ENCODE measurements around a stretch of chr1.

DNA sequence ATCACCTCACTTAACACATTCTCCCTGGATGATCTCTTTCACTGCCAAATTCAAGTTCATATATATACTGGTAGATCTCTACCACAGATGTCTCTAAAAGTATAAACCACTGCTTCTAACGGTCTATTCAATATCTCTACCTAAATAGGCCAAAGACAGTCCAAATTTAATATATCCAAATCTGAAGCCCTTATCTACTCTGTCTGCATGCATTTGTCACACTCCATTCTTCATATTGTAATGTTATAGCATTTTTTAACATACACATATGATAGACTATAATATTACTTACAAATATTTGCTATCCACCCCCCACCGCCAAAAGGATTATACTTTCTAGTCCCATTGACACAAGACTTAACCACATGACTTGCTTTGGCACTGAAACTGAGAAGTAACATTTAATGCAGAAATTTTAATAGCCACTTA, 106.0 kb downstream of the ASH1L start:
- PRO-cap = no peak

GRCh38 chr1:155528078-155528530, 34.5 kb downstream of the ASH1L start:
- PRO-cap = no peak

DNA sequence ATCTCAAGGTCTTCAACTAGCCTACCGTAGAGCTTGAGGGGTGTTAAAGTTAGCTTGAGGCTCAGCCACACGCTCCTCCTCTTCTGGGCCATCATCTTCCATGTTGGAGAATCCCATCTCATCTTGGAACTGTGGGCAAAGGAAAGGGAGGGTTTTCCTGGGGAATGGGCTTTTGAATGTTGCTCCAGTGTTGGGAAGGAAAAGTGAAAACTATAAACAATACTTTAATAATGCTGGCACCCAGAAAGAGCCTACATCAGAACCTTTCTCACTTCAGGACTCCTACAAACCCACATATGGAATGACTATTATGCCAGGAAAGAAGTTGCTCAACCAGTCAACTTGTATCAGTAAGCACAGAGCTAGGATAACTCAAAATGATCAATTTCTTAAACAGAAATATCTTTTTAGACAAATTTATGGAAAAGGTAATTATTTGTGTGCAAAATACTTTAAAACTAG, 9.2 kb downstream of the YY1AP1 start:
- PRO-cap = no peak

GRCh38 chr1:155856215-155856613, 800 bp downstream of the GON4L start:
- PRO-cap = no peak

GRCh38 chr1:155925409-155926383, 8.5 kb downstream of the KHDC4 start:
- PRO-cap = no peak

- PRO-cap = no peak
Observed at GRCh38 chr1:155941934-155942570, 614 bp downstream of the RXFP4 start.

GRCh38 chr1:155971849-155972682, 6.3 kb downstream of the ARHGEF2 start:
- PRO-cap = no peak

DNA sequence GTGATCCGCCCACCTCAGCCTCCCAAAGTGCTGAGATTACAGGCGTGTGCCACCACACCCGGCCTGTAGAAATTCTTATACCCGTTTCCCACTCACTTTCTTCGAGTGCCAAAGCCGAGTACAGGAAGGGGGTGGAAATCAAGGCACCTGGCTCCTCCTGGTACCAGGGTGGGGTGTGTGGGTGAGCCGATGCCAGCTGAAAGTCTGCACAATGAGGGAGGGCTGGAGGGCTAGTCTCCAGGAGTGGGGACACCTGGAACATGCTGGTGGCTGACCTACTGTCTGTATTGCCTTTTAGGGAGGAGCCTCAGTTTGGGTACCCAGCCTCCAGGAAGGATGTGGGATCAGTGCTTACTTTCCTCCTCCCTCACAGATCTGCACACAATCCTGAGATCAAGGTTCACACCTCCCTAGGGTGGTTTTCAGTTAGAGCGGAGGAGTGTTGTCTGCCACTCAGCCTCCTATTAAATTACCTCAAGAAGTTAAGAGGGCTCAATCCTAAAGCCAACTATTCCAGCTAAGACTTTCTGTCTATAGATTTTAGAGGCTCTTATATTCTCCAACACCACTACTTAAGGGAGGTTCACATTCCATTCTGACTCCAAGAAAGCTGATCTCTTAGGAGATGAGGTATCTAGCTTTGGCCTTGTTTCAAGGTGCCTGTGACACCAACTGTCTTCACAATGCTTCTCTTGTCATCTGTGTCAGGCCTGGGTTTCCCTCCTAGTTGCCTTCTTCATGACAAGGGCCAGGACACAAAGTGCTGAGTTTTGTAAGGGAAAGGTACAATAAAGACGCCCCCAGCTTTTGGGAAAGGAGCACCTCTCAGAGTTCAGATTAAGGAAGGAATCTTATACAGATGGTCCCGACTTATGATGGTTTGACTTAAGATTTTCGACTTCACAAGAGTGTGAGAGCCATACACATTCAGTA, 15.8 kb downstream of the SSR2 start:
- PRO-cap = no peak

- PRO-cap = no peak
Observed at GRCh38 chr1:156006764-156007434, 13.9 kb downstream of the SSR2 start.

DNA sequence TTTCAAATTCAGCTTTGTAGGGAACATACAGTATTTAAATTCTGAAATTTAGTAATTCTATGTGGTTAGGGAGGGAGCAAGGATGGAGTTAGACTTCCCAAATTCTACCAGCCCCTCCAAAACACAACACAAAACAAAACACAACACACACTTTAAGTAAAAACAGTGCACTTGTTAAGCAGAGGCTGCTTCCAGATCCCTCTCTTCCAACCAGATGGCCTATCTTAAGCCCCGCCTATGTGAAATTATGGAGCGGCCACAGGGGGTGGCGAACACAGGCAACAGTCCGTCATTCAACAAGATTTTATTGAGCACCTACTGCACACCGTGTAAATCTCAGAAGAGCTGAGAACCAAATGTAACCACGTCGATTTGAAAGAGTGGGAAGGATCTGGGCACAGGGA, 838 bp downstream of the UBQLN4 start:
- PRO-cap = unidirectional peak, plus-strand start at position 248 of the sequence

DNA sequence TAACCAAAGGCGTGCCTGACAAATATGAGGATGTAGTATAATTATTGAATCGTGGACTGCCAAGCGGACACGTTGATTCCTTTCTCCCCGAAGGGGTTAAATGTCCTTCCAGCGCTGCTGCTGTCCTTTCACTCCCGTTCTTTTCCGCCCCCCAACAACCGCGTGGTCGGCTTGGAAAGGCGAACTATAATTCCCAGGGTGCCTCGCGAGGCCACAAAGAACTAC, 188 bp upstream of the LAMTOR2 start:
- PRO-cap = bidirectional peak, plus-strand start outside the sequence, minus-strand start at position 156 of the sequence

- PRO-cap = no peak
Observed at GRCh38 chr1:156054930-156055580, 473 bp downstream of the LAMTOR2 start.

DNA sequence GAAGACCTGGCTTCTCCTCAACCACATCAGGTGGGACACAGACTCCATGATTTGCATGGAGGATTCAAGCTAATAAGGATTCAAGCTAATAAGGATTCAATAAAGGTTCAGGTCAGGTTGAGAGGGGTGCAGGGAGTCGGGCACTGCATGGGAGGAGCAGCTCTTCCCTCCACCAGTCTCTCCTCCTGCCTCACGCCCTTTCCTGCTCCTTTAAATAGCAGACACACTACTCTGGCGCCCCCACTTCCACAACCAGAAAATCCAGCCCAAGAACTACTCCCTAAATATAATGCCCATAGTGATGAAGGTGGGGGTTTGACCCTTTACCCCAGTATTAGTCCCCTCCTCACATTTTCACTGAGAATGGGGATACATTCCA, 7.1 kb downstream of the MEX3A start:
- PRO-cap = no peak

- PRO-cap = no peak
Observed at GRCh38 chr1:156113408-156114056, 979 bp upstream of the LMNA start.

DNA sequence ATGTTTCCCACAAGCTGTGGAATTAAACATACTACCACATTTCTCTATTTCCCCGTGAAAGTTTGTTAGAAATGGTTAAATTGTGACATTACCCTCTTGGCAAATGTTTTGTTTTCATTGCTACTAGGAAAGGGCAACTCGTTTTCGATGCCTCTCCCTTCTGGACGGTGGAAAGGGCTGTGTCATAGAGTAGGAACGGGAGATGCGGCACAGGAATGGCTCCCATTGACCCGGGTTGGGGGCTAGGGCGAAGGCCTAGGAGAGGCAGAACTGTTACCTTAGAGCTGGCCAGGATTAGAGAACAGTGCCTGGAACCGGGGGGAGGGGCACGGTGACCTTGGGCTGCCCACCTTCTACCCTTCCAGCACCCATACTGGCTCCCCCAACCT, 7.9 kb downstream of the LMNA start:
- PRO-cap = no peak

DNA sequence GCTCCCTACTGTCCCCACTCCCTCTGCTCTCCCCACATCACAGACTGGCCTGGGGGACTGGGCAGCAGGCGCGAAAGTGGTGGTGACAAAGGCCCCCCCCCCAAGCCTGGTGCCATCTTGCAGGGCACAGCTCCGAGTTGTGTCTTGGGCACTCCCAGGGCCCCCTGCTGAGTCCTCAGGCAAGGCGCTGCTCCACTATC, 3.3 kb upstream of the BGLAP start:
- PRO-cap = no peak

DNA sequence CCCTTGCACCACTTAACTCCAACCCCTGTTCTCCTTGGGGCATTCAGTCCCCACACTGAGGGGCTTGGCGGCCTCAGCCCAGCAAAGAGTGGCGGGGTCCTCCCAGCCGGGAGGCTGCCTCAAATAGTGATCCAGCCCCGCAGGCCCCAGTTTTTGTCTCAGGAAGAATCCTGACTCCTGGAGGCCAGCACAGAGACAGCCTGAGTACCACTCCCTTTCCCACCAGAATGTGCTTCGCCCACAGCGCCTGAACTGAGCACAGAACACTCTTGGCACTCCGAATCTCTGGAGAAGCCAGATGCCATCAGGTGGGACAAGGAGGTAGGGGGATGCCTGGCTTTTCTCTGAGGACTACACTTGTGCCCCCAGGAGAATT, 946 bp downstream of the PAQR6 start:
- PRO-cap = no peak

DNA sequence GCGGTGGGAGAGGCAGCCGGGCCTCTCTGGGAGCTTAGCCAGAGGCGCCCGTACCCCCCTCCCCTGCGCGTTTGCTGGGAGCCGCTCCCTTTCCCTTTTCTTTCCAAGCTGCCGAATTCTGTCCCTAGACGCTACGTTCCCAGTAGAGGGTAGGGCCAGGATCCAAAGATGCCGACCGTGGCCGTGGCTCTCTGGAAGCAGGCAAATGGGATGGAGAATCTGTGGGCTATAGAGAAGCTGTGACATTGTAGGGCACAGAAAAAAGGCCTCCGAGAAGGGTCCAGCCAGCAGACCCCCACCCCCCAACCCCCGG, 63.8 kb downstream of the MEF2D start:
- PRO-cap = no peak

GRCh38 chr1:156463213-156463568, 37.4 kb downstream of the MEF2D start:
- PRO-cap = no peak

GRCh38 chr1:156638820-156639237, 3.1 kb upstream of the BCAN start:
- PRO-cap = no peak

All from jejunum (tissue), 1 donor.